SK-N-SH (cell line): ENCODE results near the gene DEFB108B.

- RRBS = 61% methylated on average over 8 of the region's 32 CpGs
CAGE:
- cytosol, long polyA plus RNA = no peak
- long polyA plus RNA = no peak
- nucleus, long polyA plus RNA = no peak
These were observed 9.6 kb downstream of the ANO1 start for GRCh38 chr11:70087582-70088191.

GRCh38 chr11:70111161-70111987 is 33.3 kb downstream of the ANO1 start:
- RRBS = 66% methylated on average over 1 of the region's 29 CpGs
CAGE:
- cytosol, long polyA plus RNA = no peak
- long polyA plus RNA = no peak
- nucleus, long polyA plus RNA = no peak

DNA sequence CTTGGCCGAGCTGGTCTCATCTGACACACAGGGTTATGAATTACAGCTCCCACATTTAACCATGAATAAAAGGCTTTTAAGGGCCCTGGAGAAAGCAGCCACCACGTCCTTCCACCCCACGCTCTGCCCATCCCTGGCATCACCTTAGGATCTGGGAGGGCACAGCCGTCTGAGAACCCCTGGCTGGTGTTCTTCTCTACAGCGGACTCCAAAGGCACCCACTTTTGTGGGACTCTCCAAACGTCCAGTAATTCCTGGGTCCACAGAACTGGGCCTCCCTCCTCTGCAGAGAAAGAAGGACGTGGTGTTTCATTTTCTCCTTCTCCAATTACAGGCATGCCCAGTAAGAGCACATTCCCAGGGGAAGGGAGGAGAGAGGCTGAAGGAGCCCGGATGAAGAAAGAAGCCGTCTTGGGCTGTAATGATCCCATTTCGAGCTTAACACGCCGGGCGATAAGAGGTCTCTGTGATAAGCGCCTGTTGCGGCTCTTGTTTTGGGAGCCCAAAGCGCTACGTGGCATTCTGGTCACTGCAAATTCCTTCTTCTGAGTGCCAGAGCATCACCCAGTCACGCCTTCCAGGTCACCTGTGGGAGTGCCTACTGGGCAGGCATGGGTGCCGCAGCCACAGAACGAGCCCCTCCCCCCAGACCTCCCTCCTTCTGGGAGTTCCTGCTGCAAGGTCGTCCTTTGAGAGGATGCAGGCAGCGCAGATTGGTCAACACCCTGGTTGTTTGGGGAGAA is 57.4 kb downstream of the ANO1 start:
- RRBS = 76% methylated on average over 5 of the region's 22 CpGs
CAGE:
- cytosol, long polyA plus RNA = no peak
- long polyA plus RNA = no peak
- nucleus, long polyA plus RNA = no peak

GRCh38 chr11:70209970-70210569 is 7.0 kb downstream of the FADD start:
- RRBS = no CpG with 5 or more reads among the region's 9 CpGs
CAGE:
- cytosol, long polyA plus RNA = no peak
- long polyA plus RNA = no peak
- nucleus, long polyA plus RNA = no peak

- RRBS = no CpG with 5 or more reads among the region's 18 CpGs
CAGE:
- cytosol, long polyA plus RNA = no peak
- long polyA plus RNA = no peak
- nucleus, long polyA plus RNA = no peak
These were observed 27.9 kb downstream of the FADD start for GRCh38 chr11:70230863-70231525.

- RRBS = no CpG with 5 or more reads among the region's 10 CpGs
CAGE:
- cytosol, long polyA plus RNA = no peak
- long polyA plus RNA = no peak
- nucleus, long polyA plus RNA = no peak
These were observed 8.6 kb downstream of the PPFIA1 start for GRCh38 chr11:70278732-70279756.

- RRBS = no CpG with 5 or more reads among the region's 15 CpGs
CAGE:
- cytosol, long polyA plus RNA = no peak
- long polyA plus RNA = no peak
- nucleus, long polyA plus RNA = no peak
These were observed 62.7 kb downstream of the PPFIA1 start for GRCh38 chr11:70333186-70333640.

DNA sequence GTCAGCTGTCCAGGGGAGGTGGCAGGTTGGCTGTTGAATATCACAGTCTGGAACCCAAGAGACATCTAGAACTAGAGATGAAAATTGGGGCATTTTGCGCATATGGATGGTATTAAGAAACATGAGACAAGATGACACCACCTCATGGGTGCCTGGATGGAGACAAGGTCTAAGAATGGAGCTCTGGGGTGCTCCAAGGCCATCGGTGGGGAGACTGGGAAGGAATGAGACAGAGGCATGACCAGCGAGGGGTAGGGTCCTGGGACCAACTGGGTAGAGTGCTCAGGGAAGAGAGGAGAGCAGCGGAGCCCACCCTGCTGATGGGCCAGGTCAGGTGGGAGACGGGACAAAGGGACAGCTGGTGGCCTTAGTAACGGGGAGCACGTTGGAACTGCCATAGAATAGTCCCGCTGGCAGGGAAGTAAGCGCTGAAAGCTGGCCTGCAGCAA is 56.8 kb upstream of the CTTN start:
- RRBS = no CpG with 5 or more reads among the region's 9 CpGs
CAGE:
- cytosol, long polyA plus RNA = no peak
- long polyA plus RNA = no peak
- nucleus, long polyA plus RNA = no peak

DNA sequence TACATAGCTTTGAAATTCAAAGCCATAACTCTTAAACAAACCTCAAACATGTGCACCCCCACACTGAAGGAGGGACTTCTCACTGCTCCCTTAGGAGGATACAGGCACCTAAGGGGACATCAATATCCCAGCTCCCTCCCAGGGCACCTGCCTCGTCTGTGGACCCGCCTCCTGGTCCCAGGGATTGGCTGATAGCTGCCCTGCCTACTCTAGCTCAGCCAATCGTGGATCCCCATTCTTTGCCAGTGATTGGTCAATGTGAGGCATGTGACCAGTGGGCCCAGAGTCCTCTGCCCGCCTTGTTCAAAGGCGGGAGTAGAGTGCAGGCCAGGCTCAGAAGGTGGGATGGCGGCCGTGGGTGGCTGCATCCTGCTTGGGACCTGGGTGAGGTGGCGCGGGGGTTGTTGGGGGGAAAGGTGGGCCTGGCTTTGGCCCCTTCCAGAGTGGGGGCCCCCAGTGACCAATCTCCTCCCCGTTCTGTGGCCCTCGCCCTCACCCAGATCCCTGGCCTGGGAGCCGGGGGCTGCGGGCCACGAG is 64.8 kb downstream of the CTTN start:
- RRBS = 82% methylated on average over 3 of the region's 14 CpGs
CAGE:
- cytosol, long polyA plus RNA = no peak
- long polyA plus RNA = no peak
- nucleus, long polyA plus RNA = no peak

DNA sequence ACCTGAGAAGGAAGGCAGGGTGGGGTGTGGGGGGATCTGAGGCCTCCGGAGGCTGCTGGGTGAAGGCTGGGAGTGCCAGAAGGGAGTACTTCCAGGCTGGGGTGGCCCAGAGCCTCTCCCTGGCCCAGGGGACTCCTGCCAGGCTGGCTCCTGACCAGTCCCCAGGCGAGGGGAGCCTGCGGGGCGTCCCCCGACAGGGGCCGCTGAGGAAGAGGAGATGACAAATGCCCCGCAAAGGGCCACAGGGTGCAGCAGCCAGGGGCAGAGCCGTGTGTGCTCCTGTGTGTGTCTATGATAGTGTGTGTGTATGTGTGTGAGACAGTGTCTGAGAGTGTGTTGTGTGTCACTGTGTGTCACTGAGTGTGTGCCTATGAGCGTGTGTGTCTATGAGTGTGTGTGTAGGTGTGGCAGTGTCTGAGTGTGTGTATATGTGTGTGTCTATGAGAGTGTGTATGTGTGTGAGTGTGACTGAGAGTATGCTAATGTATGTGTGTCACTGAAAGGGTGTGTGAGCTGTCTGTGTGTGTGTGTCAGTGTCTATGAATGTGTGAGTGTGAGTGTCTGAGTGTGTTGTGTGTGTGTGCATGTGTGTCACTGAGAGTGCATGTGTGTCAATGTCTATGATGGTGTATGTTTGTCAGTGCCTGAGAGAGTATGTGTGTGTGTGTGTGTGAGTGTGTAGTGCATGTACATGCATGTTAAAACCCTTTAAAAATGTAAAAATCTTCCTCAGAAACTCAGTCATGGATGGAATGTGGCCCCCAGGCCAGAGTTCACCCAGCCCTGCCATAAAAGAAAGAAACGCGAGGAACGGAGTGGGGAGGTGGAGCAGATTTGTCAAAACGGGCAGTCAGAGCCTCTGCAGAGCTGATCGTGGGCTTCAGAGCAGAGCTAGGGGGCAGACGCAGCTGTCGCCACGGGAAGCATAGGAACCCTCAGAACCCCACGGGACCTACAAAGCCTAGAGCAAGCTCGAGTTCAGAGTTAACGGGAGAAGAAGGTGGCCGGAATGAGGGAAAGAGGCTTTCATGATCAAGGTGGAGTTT is 218.6 kb downstream of the CTTN start:
- RRBS = no CpG with 5 or more reads among the region's 21 CpGs
CAGE:
- cytosol, long polyA plus RNA = no peak
- long polyA plus RNA = no peak
- nucleus, long polyA plus RNA = no peak

GRCh38 chr11:70826326-70827189 is 425.8 kb downstream of the SHANK2 start:
- RRBS = 3% methylated on average over 5 of the region's 38 CpGs
CAGE:
- cytosol, long polyA plus RNA = no peak
- long polyA plus RNA = no peak
- nucleus, long polyA plus RNA = no peak

DNA sequence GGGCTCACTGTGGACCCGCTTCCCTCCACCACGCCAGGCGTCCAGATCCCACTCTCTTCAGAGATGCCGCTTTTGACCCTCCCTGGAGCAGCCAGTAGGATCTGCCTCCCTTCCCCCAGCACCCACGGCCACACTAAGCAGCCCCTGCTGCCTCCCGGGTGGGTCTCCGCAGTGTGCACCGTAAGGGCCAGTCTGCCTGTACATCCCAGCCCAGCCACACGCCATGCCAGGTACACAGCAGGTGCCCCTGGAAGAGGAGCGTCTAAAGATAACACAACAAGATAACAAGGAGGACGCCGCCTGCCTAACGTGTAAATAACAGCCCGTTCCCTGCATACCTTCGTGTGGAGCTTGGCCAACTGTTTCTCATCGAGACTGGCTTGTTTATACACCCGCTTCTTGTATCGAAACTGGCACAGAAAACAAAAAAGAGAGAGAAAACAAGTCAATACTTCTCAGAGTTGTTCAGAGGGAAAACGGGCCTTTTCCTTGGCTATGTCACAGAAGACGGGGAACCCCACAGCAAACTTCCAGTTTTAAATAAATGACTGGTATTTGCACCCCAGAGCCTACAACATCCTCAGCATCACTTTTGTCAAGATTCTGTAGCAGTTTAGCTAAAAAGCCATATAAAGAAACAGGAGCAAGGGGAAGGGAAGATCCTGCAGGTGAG is 139.3 kb downstream of the SHANK2 start:
- RRBS = no CpG with 5 or more reads among the region's 20 CpGs
CAGE:
- cytosol, long polyA plus RNA = no peak
- long polyA plus RNA = no peak
- nucleus, long polyA plus RNA = no peak

DNA sequence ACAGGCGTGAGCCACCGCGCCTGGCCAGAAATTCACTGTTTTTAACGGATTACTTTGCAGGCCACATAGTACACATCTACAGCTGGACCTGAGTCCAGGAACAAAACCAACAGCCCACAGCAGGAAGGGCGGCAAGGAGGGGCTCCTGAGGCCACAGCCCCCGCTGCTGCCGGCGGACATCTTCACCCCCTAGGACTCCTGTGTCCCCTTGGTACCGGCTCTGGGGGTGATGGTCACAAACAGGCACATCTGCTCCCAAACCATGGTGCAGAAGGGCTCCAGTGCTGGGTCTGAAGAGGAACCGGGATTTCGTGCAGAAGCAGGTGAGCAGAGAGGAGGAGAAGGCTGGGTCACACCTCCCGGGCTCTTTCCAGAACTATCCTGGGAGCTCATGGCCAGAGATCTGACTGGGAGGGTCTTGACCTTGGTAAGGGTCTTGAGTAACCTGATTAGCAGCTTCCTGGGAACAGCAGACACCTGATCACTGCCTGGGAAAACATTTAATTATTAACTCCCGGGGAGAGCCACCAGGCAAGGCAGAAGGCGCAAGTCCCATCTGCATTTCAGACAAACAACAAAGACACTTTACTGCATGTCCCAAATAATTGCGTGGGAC is 99.9 kb downstream of the SHANK2 start:
- RRBS = 27% methylated on average over 4 of the region's 15 CpGs
CAGE:
- cytosol, long polyA plus RNA = no peak
- long polyA plus RNA = no peak
- nucleus, long polyA plus RNA = no peak

- RRBS = no CpG with 5 or more reads among the region's 5 CpGs
CAGE:
- cytosol, long polyA plus RNA = no peak
- long polyA plus RNA = no peak
- nucleus, long polyA plus RNA = no peak
These were observed 39.1 kb downstream of the SHANK2 start for GRCh38 chr11:71213284-71213686.

DNA sequence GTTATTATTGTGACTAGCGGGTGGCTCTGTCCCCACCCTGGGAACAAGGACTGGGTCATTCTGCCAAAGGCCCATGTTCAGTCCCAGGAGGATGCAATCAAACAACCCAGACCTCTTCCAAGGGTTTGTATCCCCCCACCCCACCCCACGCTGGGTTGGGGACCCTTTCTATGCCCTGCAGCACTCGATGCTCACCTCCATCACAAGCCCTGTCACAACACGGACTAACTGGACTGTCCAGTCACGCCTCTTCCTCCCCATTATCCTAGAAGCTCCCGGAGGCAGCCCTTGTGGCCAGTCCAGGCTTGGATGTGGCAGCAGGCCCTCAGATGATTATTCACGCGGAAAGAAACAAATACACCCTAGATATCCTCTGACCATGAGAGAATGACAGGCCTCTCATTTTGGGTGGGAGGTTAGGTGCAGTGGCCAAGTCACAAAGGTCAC is 3.7 kb downstream of the SHANK2 start:
- RRBS = no CpG with 5 or more reads among the region's 8 CpGs
CAGE:
- cytosol, long polyA plus RNA = no peak
- long polyA plus RNA = no peak
- nucleus, long polyA plus RNA = no peak

GRCh38 chr11:71268420-71268987 is 16.1 kb upstream of the SHANK2 start:
- RRBS = no CpG with 5 or more reads among the region's 8 CpGs
CAGE:
- cytosol, long polyA plus RNA = no peak
- long polyA plus RNA = no peak
- nucleus, long polyA plus RNA = no peak

DNA sequence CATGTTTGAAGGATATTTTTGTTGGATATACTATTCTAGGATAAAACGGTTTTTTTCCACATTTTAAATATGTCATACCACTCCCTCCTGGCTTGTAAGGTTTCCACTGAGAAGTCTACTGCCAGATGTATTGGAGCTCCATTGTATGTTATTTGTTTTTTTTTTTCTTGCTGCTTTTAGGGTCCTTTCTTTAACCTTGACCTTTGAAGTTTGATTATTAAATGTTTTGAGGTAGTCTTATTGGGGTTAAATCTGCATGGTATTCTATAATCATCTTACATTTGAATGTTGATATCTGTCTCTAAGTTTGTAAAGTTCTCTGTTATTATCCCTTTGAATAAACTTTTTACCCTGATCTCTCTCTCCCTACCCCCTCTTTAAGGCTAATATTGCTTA is 40.0 kb upstream of the SHANK2 start:
- RRBS = no CpG with 5 or more reads among the region's 1 CpG
CAGE:
- cytosol, long polyA plus RNA = no peak
- long polyA plus RNA = no peak
- nucleus, long polyA plus RNA = no peak

DNA sequence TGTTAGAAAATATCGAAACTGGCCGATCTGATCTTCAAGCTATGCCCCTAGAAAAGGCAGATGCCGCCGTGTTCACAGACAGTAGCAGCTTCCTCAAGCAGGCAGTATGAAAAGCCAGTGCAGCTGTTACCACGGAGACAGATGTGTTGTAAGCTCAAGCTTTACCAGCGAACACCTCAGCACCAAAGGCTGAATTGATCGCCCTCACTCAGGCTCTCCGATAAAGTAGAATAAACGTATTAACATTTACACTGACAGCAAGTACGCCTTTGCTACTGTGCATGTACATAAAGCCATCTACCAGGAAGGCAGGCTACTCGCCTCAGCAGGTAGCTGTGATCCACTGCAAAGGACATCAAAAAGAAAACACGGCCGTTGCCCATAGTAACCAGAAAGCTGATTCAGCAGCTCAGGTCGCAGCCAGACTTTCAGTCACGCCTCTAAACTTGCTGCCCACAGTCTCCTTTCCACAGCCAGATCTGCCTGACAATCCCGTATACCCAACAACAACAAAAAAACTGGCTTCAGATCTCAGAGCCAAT is 122.8 kb upstream of the DEFB108B start:
- RRBS = no CpG with 5 or more reads among the region's 16 CpGs
CAGE:
- cytosol, long polyA plus RNA = no peak
- long polyA plus RNA = no peak
- nucleus, long polyA plus RNA = no peak

DNA sequence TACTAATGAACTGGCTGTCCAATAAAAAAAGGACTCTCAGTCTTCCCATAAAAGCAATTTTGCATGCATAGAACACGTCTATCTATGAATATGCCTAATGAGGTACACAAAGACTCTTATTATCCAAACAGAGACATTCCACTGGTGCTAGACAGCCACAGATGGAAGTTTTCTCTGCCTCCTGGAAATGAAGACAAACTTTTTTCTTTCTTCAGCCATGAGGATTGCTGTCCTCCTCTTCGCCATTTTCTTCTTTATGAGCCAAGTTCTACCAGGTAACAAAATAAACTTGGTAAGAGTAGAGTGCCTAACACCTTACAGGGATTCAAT is at the start of gene DEFB108B:
TSS of gene DEFB108B (plus strand) at position 218 of the 330 bp plus-strand sequence.
- RRBS = no CpG with 5 or more reads among the region's 2 CpGs
CAGE:
- cytosol, long polyA plus RNA = no peak
- long polyA plus RNA = no peak
- nucleus, long polyA plus RNA = no peak

GRCh38 chr11:72005671-72006382 is 7.1 kb downstream of the IL18BP start:
- RRBS = no CpG with 5 or more reads among the region's 17 CpGs
CAGE:
- cytosol, long polyA plus RNA = no peak
- long polyA plus RNA = no peak
- nucleus, long polyA plus RNA = no peak